Hematopoietic multipotent progenitor cell (in vitro differentiated cells): ENCODE data around the genes STEAP1, STEAP2 and FAM133B.

DNA sequence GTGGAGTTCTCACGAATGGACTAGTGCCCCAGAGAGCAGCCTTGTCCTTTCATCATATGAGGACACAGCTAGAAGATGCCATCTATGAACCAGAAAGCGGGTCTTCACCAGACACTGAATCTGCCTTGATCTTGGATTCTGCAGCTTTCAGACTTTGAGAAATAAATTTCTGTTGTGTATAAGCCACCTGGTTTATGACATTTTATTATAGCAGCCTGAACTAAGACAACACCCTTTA, 9.3 kb upstream of the SRI start:
- CAGE, long polyA plus RNA: no peak

GRCh38 chr7:88792443-88792642, 3.2 kb downstream of the TEX47 start:
- CAGE, long polyA plus RNA: no peak

DNA sequence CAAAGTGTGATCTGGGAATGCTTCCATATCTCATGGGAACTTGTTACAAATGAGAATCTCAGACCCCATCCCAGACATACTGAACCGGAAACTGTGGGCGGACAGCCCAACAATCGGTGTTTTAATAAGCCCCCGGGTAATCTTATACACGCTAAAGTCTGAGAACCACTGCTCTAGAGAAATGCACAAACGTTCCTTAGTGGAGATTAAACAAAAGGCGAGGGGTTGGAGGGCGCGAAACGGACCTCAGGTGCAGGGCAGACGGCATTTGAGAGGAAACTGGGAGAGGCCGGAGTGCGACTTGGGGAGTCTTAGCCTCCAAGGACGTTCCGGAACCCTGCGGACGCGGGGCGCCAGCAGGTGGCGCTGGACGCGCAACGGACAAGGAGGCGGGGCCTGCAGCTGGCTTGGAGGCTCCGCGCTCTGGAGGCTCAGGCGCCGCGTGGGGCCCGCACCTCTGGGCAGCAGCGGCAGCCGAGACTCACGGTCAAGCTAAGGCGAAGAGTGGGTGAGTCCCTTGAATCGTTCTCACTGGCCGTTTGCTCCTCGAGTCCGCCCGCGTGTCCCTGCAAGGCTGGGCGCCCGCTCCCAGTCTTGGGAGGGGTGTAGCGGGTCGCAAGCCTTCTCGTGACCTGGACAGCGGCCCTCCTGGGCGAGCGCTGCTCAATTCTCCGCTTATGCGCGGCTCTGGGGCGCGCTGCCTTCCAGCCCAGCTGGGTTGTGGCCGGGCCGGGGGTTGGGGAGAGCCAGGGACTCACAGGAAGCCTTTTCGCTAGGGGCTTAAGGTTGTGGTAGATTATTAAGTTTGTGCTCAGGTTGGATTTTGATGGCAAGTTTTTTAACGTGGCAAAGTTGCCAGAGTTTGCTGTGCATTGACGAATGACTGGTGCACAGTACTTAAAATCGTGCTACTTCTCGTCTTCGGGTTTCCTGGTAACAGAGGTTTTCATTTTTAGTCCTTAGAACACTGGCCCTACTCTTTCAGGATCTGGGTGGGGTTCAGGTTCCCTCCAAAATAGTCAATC, at the start of gene STEAP1:
Gene STEAP1, plus strand, starts transcription at position 434 of the 1,025 bp plus-strand sequence.
- CAGE, long polyA plus RNA: no peak

DNA sequence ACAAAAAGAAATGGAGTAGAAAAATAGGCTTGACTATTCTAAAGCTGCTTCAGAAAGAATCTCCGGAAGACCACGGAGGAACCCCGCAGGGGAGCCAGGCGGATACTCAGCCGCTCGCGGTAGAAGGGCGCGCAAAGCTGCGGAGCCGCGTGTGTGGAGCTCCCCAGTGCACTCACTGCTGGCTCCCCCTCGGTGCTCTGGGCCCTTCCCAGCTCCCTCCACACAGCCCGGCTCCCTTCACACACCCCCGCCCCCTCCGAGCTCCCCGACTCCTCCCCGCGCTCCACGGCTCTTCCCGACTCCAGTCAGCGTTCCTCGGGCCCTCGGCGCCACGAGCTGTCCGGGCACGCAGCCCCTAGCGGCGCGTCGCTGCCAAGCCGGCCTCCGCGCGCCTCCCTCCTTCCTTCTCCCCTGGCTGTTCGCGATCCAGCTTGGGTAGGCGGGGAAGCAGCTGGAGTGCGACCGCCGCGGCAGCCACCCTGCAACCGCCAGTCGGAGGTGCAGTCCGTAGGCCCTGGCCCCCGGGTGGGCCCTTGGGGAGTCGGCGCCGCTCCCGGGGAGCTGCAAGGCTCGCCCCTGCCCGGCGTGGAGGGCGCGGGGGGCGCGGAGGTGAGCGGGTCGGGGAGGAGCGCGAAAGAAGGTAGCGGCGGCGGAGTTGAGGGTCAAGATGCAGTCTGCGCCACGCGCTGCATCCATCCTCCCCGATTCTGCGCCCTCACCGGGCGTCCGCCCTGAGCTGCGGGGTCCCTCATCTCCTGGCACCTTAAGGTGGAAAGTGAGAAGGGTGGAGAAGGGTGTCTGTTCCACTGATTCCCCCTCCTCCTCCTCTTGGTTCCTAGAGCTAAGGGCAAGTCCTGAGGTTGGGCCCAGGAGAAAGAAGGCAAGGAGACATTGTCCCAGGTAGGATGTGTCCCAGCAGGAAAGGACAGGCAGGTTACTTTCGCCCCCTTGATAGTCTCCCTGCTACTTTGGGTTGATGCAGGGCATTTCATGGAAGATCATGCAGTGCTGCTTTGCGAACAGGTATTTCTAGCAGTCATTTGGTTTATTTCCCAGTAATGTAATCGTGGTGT, at the start of gene STEAP2:
Gene STEAP2, plus strand, starts transcription at position 304 of the 1,073 bp plus-strand sequence.
- CAGE, long polyA plus RNA: no peak

GRCh38 chr7:90217421-90217857, 5.9 kb downstream of the STEAP2 start:
- CAGE, long polyA plus RNA: no peak

GRCh38 chr7:90347602-90348143, 1.2 kb downstream of the GTPBP10 start:
- CAGE, long polyA plus RNA: no peak

GRCh38 chr7:90596735-90597075, 584 bp downstream of the CDK14 start:
- CAGE, long polyA plus RNA: no peak

- CAGE, long polyA plus RNA: no peak
These were observed 95.1 kb downstream of the CDK14 start for GRCh38 chr7:90691161-90691740.

DNA sequence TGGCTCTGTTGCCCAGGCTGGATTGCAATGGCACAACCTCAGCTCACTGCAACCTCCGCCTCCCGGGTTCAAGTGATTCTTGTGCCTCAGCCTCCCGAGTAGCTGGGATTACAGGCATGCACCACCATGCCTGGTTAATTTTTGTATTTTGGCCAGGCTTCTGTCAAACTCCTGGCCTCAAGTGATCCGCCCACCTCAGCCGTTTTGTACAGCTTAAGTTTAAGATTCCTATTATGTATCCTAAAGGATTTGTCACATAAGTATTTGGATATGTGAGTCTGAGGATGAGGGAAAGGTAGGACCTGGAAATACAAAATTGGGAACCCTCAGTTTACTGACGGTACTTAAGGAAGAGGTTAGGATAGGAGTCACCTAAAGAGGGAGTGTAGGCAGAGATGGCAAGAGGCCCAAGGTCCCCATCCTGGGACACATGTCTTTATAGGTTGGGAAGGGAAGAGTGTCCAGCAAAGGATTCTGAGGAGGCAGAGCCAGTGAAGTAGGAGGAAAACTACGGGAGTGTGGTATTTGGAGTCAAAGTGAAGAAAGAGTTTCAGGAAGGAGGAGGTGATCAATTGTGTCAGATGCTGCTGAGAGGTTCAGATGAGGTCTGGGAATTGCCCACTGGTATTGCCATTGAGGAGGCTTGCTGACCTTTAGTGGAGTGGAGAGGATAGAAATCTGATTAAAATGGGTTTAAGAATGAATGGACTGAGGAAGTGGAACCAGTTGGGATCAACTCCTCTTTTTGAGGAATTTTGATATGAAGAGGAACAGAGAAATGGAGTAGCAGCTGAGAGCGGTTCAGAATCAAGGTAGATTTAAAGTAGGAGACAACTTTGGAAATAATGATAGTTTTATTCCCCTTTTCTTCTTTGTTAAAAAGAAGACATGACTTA, 100.5 kb downstream of the CDK14 start:
- CAGE, long polyA plus RNA: no peak

GRCh38 chr7:90763087-90763553, 167.0 kb downstream of the CDK14 start:
- CAGE, long polyA plus RNA: no peak

- CAGE, long polyA plus RNA: no peak
These were observed 1.2 kb upstream of the AKAP9 start for GRCh38 chr7:91939439-91939867.

DNA sequence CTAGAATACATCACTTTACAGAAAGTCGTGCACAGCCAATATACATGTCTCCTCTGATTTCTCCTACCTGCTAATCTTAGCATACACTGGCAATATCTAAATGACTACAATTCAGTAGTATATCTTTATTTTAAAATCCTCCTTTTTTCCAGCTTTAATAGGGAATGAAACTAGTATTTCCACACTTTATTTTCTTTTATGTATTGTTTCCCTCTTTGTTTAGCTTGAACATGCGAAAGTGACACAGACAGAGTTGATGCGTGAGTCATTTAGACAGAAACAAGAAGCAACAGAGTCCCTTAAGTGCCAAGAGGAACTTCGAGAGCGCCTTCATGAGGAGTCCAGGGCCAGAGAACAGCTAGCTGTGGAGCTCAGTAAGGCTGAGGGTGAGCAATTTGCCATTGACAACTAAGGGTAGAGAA, 73.2 kb downstream of the CYP51A1 start:
- CAGE, long polyA plus RNA: no peak

DNA sequence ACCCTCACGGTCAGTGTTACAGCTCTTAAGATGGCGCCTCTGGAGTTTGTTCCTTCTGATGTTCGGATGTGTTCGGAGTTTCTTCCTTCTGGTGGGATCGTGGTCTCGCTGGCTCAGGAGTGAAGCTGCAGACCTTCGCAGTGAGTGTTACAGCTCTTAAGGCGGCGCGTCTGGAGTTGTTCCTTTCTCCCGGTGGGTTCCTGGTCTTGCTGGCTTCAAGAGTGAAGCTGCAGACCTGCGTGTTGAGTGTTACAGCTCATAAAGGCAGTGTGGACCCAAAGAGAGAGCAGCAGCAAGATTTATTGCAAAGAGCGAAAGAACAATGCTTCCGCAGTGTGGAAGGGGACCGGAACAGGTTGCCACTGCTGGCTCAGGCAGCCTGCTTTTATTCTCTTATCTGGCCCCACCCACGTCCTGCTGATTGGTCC, 8.3 kb upstream of the CYP51A1 start:
- CAGE, long polyA plus RNA: no peak

GRCh38 chr7:92370612-92371104, 76.6 kb upstream of the GATAD1 start:
- CAGE, long polyA plus RNA: no peak

- CAGE, long polyA plus RNA: no peak
These were observed 10.9 kb downstream of the RBM48 start for GRCh38 chr7:92539164-92540290.

DNA sequence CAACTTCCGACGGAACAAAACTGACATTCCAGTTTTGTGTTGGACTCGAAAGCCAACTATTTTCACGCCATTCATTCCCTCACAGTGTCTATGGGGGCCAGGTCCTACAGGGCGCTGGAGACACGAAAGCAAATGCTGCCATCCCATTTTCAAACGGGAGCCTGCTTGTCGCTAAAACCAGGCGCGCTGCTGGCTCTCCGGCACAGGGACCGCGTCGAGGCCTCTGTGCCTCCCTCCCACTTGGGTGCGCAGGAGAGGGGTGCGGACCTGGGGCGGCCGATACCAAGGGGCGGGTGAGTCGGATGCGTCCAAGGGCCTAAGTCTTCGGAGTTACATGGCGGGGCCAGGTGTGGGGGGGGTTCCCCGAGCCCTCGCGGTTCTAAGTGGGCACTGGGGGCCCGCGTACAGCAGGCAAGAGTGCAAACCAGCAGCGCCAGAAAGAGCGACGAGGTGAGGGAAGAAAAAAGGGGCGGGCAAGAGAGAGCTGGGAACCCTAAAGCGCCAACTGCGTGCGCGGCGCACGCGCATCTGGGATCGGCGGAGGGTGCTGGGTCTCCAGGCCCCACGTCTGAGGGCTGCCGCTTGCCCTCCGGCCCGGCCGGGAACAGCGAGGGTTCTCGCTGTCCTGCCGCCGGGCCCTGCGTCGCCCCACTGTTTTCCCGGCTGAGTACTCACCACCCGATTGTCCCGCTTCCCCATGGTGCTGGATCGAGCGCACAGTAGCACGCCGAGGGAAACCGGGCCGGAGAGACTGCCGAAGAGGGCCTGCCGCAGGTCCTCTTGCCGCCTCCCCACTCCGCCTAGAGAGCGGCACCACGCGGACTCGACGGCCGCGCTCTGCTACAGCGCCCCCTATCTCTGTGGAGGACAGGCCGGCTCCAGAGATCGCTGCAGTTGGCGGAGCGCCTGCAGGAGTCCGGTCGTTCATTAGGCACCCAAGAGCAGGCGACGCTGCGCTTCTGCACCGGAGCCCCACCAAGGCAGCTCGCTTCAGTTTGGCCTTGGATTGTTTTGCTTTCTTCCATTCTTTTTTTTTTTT, at the start of gene FAM133B:
Gene FAM133B, minus strand, starts transcription at position 798 of the 1,039 bp plus-strand sequence.
- CAGE, long polyA plus RNA: start-site peak on the minus strand centred at position 769 of the sequence, 34 bp wide, 481 reads

GRCh38 chr7:92613343-92613772, 23.2 kb upstream of the FAM133B start:
- CAGE, long polyA plus RNA: no peak

DNA sequence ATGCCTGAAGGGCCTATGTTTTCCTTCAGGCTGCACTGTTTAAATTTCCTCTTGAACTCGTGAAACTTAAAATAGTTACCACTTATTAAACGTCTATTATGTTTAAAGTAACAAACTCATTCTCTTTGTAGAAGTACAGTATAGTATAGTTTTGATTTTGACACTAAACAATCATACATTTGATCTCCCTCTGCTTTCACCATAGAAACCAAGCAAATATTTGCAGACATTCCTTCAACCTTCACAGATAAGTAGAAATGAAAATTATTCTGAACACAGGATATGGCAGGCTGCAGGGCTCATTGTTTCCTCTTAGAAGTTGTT, 92.7 kb upstream of the FAM133B start:
- CAGE, long polyA plus RNA: no peak

DNA sequence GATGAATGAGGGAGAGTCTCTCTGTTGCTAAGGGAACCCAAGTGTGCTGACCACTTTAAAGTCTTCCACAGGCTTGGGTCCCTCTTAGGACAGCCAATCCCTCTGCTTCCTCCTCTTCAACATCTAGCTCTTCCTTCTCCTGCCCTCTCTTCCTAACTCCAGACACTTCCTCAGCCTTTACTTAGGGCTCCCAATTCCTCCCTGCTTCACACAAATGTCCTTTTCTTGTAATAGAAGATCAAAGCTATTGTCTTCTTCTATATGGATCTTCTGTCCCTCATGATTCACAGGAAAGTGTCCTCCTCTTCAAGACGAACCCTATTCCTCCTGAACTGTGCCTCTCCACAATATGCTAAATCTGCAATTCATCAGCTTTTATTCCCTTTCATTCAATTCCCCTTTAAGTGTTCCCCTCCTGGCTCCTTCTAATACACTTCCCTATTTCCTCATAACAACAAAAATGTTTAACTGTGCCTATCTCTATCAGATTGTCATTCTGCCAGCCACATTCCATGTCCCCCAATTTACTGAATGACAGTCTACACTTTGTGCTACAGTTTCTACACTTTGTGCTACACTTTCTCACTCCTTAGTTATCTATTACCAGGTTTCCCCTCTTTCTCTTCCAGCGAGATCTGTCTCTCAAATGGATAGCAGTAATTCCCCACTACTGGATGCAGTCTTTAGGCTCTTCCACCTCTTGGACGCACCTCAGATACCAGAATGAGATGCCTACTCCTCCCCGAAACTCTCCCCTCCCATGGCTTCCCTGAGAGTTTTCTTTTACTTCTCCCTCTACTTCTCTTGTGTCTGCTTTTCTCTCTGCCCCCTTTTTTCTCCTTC, 37.5 kb downstream of the CDK6 start:
- CAGE, long polyA plus RNA: no peak

DNA sequence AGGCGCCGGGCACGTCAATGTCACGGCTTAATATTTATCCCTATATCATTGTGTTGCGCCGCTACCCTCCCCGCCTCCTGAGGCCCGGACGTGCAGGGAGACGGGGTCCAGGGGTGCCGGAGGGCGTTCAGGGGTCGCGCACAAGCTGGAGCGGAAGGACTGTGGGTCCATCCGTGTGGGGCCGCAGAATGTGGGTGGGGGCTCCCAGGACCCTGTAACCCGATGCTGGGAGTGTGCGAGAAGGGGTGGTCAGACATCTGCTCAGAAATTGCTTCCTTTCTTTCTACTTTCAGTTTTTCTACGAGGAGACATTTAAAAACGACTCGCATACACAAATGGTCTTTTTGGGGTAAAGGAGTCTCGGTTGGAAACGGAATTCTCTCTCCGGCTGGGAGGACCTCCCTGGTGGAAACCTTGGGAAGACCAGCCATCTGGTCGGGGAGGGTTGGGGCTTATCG, 2.3 kb downstream of the CDK6 start:
- CAGE, long polyA plus RNA: start-site peak on the plus strand centred at position 76 of the sequence, 69 bp wide, 156 reads